Endothelial cell (in vitro differentiated cells): ENCODE measurements around the gene PTPN4.

GRCh38 chr2:119224185-119224831, 674 bp downstream of the STEAP3 start:
- PRO-cap: no peak

GRCh38 chr2:119433839-119434547, 2.3 kb downstream of the TMEM37 start:
- PRO-cap: no peak

- PRO-cap: no peak
Observed at GRCh38 chr2:119434976-119435750, 3.5 kb downstream of the TMEM37 start.

DNA sequence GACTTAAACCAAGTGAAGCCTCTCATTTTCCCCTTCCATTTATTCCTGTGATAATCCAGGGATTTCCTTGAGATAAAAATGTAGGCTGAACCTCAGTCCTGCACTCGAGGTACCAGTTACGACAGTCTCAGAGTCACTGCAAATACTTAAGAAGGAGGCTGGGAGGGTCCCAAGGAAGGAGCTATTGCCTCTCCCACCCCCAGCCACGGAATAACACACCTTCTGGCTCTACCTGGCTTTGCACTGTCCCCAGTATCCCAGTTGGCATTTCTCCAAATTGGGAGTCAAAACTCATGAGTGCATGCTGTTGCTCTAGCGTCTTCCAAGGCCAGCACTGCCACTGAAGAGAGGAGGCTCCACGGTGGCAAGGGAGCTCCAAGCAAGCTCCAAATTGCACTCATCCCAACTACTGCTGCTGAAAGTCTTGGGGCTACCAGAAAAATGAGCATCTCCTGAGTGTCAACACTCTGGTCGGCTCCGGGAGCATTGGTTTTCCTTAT, 1.7 kb downstream of the SCTR start:
- PRO-cap: no peak

GRCh38 chr2:119695076-119695485, 16.1 kb downstream of the TMEM177 start:
- PRO-cap: no peak

GRCh38 chr2:119734258-119734844, 25.4 kb upstream of the PTPN4 start:
- PRO-cap: no peak

GRCh38 chr2:119756695-119757330, 2.9 kb upstream of the PTPN4 start:
- PRO-cap: no peak

- PRO-cap: bidirectional peak, plus-strand start at chr2:119759909, minus-strand start at chr2:119759656; bidirectional peak, plus-strand start at chr2:119760207, minus-strand start at chr2:119760214
Observed at GRCh38 chr2:119759247-119760616, at the start of gene PTPN4. Gene PTPN4 (plus strand): TSS chr2:119759922.

- PRO-cap: no peak
Observed at GRCh38 chr2:120269351-120269623, 16.6 kb downstream of the RALB start.

GRCh38 chr2:120348966-120349337, 3.0 kb downstream of the INHBB start:
- PRO-cap: no peak

GRCh38 chr2:120395641-120396286, 49.8 kb downstream of the INHBB start:
- PRO-cap: no peak

- PRO-cap: no peak
Observed at GRCh38 chr2:120541255-120542123, 194.2 kb upstream of the GLI2 start.

DNA sequence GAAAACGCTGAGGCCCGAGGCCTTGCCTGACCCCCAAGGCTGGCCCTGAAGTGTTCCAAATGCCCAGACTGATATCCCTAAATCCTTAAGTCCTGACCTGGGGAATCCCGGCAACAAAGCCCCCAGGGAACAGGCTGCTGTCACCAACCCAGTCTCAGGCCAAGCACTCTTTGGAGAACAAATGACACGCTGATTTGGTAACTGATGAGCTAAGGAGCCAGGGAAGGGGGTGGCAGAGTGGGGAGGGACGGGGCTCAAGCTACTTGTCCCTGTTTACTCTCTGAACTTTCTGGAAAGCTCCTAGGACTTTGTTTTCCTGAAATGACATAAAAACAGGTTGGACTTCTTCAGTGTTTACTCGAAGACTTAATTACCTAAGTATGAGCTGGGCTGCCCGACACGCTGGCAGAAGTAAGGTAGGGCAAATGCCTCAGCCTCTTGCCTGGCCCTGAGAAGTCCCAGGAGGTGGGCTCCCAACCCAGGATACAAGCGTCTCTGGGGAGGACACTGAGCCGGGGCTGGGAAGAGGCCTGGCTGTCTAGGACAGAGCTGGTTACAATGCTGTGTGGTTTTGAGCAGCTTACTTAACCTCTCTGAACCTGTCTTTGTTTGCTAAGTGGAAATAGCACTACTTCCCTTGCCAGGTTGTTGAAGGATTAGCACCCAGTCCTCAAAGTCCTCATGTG, 105.5 kb upstream of the GLI2 start:
- PRO-cap: no peak

- PRO-cap: no peak
Observed at GRCh38 chr2:120820149-120820751, 84.6 kb downstream of the GLI2 start.

DNA sequence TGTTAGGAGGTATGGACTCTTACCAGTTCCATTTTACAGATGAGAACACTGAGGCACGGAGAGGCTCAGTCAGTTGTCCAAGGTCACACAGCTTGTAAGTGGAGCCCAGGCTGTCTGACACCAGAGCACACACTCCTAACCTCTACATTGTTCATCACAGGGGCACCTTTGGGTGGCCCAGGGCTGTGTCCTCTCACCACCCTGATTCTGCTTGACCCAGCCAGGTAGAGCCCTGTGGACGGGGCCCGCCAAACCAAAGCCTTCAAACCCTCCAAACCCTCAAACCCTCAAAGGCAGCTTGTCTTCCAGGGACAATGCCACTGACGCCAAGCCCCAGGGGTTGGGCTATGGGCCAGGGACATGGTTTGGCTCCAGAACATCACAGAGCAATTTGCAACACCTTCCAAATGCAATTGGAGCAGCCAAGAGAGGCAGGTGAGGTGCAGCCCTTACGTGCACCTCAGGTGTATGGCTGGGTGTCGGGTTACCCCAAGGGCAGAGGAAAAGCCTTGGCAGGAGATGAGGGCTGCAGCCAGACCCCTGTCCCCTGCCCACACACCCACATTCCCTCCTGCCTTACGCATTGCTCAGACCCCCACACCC, 89.0 kb downstream of the TFCP2L1 start:
- PRO-cap: no peak

DNA sequence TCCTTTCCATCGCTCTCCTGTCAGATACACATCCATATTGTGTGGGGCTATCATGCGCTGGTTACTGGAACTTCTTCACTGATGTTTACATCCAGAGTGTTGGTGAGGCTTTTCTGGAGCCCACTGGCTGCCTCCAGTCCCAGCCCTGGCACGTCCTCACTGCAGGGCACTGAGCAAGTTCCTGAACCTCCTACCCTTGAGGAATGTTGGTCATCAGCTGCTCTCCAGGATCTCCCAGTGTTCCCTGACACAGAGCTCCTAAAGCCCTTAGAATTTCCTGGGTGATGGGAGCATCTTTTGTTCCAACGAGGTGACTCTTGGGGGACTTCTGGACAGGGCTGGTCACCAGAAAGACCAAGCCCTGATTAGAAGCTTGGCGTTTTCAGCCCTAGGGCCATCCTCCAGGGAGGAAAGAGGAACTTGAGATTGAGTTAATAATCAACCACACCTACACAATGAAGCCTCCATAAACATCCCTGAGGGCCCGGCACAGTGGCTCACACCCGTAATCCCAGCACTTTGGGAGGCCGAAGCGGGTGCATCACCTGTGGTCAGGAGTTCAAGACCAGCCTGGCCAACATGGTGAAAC, 81.3 kb downstream of the TFCP2L1 start:
- PRO-cap: no peak

DNA sequence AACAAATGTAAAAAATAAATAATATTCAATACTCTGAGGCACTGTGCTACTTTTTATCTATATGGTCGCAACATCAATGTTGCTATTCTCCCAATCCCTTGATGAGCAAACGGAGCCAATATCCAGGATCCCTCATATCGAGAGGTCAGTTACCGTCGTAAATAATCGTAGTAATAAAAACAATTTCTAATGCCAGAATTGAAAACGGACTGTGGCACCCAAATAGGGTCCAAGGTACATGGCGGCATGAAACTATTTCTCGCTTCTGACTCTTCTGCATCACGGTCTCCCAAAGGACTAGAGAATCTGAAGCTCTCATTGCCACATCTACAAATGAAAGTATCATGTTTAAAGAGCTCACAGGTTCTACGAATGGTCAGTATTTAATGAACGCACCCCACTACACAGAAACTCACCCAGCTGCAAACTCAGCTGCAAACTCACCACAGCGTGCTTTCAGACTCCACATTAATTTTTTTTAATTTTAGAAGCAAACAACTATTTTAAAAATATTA, 1.2 kb downstream of the CLASP1 start:
- PRO-cap: no peak

- PRO-cap: no peak
Observed at GRCh38 chr2:121707256-121707872, 29.3 kb downstream of the NIFK start.

GRCh38 chr2:126688543-126688861, 32.5 kb downstream of the GYPC start:
- PRO-cap: no peak

DNA sequence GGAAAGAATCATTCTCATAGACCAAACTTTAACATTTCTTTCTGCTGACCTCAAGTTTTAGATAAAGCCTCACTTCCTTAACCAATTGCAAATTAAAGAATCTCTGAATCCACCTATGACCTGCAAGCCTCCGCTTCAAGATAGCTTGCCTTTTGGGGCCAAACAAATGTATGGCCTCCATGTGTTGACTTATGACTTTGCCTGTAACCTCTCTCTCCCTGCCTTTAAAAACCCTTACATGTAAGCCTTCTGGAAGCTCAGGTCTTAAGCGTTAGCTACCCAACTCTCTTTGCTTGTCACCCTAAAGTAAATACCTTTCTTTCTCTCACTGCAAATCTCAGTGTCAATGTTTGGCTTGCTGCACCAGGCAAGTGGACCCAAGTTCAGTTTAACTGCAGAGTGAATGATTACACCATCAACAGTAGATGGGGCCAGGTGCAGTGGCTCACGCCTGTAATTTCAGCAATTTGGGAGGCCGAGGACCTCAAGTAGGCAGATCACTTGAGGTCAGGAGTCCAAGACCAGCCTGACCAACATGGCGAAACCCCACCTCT, 97.9 kb downstream of the TEX51 start:
- PRO-cap: no peak